ENCODE data around the gene ALDH4A1.

- PRO-cap = no peak
- RAMPAGE, long total RNA, 3 experiments = no peak in any of the 3 experiments
Measured at GRCh38 chr1:16707067-16707753, 214.5 kb upstream of the CROCC start.

- PRO-cap = no peak
- RAMPAGE, long total RNA, 3 experiments = no peak in any of the 3 experiments
Measured at GRCh38 chr1:16766660-16767051, 155.1 kb upstream of the CROCC start.

DNA sequence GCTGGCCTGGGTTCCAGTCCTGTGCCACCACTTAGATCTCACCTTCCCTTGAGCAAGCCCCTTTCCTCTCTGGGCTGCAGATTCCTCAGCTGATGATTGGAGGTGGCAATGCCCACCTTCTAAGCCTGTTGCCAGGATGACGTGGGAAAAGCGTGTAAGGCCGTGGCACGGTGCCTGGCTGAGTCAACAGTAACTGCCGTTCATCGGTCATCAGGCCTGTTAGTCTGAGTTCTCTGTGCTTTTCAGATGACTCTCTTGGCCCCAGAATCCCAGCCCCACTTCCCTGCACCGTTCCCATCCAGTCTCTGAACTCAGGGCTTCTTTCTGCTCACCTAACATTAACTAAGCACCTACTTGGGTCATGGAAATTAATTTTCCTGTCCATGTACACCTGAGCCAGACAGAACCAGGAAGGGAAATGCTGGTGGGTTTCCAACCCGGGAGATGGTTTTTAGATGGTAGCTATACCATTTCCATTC lies 27.3 kb downstream of the CROCC start:
- PRO-cap = no peak
- RAMPAGE, long total RNA, 3 experiments = no peak in any of the 3 experiments

DNA sequence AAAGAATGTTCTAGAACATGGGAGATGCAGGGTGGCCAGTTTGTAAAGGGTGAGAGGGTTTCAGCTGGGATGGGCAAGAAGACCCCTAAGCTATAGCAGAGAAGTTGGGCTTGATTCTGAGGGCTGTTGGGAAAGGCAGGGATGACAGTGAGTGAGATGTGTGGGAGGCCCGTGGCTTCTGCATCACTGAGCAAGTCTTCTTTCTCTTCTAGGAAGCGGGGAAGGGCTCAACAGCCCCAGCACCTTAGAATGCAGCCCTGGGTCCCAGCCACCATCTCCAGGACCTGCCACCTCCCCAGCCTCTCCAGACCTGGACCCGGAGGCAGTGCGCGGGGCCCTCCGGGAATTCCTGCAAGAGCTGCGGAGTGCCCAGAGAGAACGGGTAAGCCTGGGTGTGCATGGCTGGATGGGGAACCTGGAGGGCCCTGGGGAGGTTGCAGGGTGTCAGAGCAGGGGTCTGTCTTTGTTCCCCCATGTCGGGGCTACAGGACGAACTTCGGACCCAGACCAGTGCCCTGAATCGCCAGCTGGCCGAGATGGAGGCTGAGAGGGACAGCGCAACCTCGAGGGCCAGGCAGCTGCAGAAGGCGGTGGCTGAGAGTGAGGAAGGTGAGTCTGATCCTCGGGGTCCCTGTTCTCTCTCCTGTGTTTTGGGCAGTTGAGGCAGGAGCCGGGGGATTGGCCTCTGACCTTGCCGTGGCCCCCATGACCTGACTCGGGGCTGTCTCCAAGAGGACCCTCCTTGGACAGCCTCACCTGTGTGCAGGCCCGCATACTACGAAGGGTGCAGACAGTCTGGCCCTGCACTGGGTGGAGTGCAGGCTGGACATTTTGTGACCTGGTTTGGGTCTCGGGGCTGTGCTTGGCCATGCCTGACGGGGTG lies 14.7 kb downstream of the MFAP2 start:
- PRO-cap = no peak
- RAMPAGE, long total RNA, 3 experiments = no peak in any of the 3 experiments

- PRO-cap = no peak
- RAMPAGE, long total RNA, 3 experiments = start-site peak on the plus strand in 1 of 3 experiments, at chr1:16967815-16968326 at its widest, 13 reads per replicate
Measured at GRCh38 chr1:16967937-16968509, 12.4 kb downstream of the MFAP2 start.

GRCh38 chr1:16984663-16985111 lies 4.3 kb upstream of the MFAP2 start:
- PRO-cap = no peak
- RAMPAGE, long total RNA, 3 experiments = no peak in any of the 3 experiments

DNA sequence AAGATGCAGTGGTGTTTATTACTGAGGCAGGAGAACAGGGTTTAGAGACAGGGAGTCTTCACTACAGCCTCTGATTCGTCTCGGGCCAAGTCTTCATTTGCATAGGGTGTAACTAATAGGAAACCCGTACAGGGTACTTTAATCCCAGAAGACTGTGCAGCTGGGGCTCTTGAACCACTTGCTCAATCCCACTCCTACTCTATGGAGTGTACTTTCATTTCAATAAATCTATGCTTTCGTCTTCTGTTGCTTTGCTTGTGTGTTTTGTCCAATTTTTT lies 8.2 kb downstream of the SDHB start:
- PRO-cap = no peak
- RAMPAGE, long total RNA, 3 experiments = no peak in any of the 3 experiments

- PRO-cap = no peak
- RAMPAGE, long total RNA, 3 experiments = no peak in any of the 3 experiments
Measured at GRCh38 chr1:17063591-17063886, 9.7 kb upstream of the SDHB start.

GRCh38 chr1:17377332-17377551 lies 5.2 kb downstream of the PADI6 start:
- PRO-cap = no peak
- RAMPAGE, long total RNA, 3 experiments = no peak in any of the 3 experiments

GRCh38 chr1:17502389-17502973 lies 37.0 kb upstream of the ARHGEF10L start:
- PRO-cap = unidirectional peak, minus-strand start at chr1:17502577
- RAMPAGE, long total RNA, 3 experiments = no peak in any of the 3 experiments

DNA sequence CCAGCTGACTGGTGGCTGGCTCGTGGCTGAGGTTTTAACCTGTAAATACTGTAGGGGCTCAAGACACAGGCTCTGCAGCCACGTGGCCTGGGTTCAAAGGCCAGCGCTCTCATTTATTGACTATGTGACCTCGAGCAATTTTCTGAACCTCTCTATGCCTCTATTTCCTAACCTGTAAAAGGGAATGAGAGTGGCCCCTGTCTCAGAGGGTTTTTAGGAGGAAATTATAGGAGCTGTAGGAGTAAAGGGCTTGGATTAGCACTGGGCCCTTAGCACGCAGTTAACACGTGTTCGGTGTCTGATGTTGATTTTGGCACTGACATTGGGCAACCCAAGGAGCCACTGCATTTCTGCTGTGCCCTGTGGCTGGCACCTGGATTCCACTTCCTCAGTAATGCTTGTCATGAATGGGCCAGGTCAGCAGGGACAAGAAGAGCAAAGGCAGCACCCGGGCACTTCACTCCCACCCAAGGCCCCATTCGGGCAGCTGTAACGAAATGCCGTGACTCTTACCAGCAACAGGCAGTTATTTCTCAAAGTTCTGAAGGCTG lies 25.1 kb downstream of the ARHGEF10L start:
- PRO-cap = no peak
- RAMPAGE, long total RNA, 3 experiments = no peak in any of the 3 experiments

- PRO-cap = no peak
- RAMPAGE, long total RNA, 3 experiments = no peak in any of the 3 experiments
Measured at GRCh38 chr1:17635629-17636202, 96.2 kb downstream of the ARHGEF10L start.

- PRO-cap = no peak
- RAMPAGE, long total RNA, 3 experiments = no peak in any of the 3 experiments
Measured at GRCh38 chr1:17651390-17652205, 103.5 kb upstream of the ACTL8 start.

DNA sequence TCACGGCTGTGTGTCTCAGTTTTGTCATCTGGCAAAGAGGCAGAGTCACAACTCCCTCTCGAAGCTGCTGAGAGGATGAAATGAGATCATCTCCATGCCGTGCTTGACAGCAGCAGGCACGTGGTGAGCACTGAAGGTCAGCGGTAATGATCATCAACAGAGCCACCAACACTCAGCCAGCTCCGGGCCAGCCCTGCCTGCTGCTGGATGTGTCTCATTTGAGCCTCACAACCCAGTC lies 19.8 kb downstream of the ALDH4A1 start:
- PRO-cap = no peak
- RAMPAGE, long total RNA, 3 experiments = no peak in any of the 3 experiments

GRCh38 chr1:18902274-18903332 lies at the start of gene ALDH4A1:
Gene ALDH4A1 (minus strand): TSS chr1:18902555.
- PRO-cap = bidirectional peak, plus-strand start at chr1:18902995, minus-strand start at chr1:18902526
- RAMPAGE, long total RNA, 3 experiments = start-site peak on the minus strand in 2 of 3 experiments, at chr1:18902526-18902559 at its widest, 26 to 62 reads per replicate

DNA sequence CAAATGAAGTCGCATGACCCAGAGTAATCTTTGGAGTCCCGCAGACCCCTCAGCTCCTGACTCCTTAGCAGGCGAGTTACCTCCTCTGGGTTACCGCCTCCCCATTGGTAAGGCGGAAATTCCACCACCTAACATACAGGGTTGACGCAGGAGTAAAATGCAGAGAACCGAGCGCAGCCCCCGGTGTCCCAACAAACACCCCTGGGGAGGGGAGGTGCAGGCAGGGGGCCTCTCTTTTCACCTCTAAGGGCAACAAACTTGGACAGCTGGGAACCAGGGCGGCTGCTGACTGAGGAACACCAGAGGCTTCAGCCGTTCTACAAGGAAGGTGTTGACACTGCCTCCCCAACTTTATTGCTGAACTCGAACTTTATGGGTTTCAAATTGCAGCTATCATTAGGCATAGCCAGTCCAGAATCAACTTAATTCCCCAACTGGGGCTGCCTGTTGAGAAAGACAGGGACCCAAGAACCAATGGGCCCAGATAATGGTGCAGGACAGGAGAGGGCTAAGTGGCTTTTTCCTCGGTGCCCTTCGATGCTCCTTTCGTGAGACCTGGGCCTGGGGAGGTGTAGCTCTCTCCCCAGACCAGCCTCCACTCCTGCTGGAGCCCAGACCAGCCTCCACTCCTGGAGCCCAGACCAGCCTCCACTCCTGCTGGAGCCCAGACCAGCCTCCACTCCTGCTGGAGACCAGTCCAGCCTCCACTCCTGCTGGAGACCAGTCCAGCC lies 115.5 kb upstream of the IFFO2 start:
- PRO-cap = no peak
- RAMPAGE, long total RNA, 3 experiments = no peak in any of the 3 experiments

- PRO-cap = no peak
- RAMPAGE, long total RNA, 3 experiments = no peak in any of the 3 experiments
Measured at GRCh38 chr1:19074845-19075968, 118.7 kb upstream of the IFFO2 start.

- PRO-cap = no peak
- RAMPAGE, long total RNA, 3 experiments = no peak in any of the 3 experiments
Measured at GRCh38 chr1:19076671-19077448, 120.4 kb upstream of the IFFO2 start.

GRCh38 chr1:19095533-19095939 lies 114.5 kb downstream of the UBR4 start:
- PRO-cap = no peak
- RAMPAGE, long total RNA, 3 experiments = no peak in any of the 3 experiments

DNA sequence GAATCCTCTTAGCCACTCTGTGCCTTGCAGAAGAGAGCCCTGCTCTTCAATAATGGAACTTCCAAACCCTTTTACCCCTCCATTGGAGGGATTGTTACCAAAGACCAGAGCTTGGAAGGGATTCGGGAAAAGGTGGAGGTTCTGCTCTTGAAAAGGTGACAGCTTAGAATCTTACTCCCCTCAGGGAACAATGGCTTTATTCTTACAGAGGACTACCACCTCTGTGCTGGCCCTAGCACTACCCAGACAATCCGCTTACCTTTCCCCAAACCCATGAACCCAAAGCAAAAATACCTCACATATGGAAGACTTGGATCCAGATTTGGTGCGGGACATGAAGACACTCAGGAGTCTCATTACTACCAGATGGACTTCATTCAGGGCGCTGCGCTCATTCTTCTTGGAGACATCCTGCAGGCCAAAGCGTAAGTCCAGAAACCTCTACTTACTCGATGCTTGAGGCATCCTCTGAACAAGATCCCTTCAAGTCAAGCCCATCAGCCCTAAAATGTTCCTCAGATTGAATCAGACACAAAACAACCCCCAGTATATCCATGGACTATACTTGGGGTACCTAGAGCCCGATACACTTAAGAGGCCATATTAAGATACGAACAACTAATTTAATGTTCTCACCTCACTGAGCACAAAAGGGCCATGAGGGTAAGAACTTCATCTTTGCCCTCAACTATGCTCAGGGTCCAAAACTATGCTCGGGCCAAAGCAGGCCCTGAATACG lies 82.6 kb downstream of the UBR4 start:
- PRO-cap = no peak
- RAMPAGE, long total RNA, 3 experiments = no peak in any of the 3 experiments

Measured in tibial nerve (tissue), 3 donors.